ENCODE results near the genes GPSM3, HLA-DQA2, TAP1, HLA-DMB, HLA-DMA and COL11A2.

DNA sequence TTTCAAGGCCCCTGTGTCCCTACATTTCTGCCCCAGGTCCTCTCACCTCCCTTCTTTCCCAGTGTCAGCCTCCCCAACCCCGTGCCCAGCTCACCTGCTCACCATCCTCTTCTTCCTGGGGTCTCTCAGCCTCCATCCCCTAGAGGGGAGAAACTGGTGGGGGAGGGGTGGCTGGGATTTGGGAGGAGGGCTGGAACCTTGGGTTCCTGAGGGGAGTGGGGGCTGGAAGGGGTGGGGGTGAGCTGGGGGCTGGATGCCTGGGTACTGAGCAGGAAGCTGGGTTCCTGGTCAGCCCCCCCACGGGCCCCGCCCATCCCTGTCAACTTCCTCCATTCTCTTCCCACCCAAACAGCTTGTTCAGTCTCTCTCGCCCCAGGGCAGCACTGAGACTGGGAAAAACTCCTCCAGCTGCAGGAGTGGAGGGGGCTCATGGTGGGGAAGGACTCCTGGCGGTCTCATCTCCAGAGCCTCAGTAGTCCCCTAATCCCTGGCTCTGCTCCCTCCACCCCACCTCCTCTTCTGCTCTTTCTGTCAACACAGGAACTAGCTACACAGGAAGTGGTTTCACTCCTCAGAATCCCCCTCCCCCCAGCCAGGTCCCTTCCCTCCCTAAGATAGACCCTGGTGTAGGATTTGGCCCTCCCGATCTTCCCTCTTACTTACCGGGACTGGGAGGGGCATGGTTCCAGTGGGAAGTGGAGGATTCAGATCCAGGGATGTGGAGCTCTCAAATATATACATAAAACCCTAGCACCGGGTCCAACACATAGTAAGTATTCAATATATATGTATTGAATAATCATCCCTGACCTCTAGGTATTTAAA lies at the start of gene GPSM3:
Gene GPSM3, minus strand, starts transcription at position 266 of the 825 bp plus-strand sequence.
- PRO-cap, 3 experiments: peak in 2 of 3 experiments; most common plus-strand start position 360 of the sequence (in 1); most common minus-strand start position 521 of the sequence (in 2)
- RAMPAGE, long total RNA, 2 experiments: start-site peak on the minus strand in 1 of 2 experiments, centred at positions 178 to 521 of the sequence, 8 to 11 reads per replicate
- RRBS: 71% methylated on average over 2 of the region's 8 CpGs

DNA sequence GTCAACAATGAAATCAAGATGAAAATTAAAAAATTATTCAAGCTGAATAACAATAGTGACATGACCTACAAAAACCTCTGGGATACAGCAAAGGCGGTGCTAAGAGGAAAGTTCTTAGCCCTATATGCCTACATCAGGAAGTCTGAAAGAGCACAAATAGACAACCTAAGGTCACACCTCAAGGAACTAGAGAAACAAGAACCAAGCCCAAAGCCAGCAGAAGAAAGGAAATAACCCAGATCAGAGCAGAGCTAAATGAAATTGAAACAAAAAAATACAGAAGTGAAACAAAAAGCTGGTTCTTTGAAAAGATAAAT lies 47.5 kb upstream of the NOTCH4 start:
- PRO-cap, 3 experiments: no peak in any of the 3 experiments
- RAMPAGE, long total RNA, 2 experiments: no peak in any of the 2 experiments
- RRBS: no CpG with 5 or more reads among the region's 1 CpG

- PRO-cap, 3 experiments: no peak in any of the 3 experiments
- RAMPAGE, long total RNA, 2 experiments: no peak in any of the 2 experiments
- RRBS: no CpG with 5 or more reads among the region's 4 CpGs
These were observed 10.7 kb downstream of the HLA-DRB5 start for GRCh38 chr6:32519371-32519707.

DNA sequence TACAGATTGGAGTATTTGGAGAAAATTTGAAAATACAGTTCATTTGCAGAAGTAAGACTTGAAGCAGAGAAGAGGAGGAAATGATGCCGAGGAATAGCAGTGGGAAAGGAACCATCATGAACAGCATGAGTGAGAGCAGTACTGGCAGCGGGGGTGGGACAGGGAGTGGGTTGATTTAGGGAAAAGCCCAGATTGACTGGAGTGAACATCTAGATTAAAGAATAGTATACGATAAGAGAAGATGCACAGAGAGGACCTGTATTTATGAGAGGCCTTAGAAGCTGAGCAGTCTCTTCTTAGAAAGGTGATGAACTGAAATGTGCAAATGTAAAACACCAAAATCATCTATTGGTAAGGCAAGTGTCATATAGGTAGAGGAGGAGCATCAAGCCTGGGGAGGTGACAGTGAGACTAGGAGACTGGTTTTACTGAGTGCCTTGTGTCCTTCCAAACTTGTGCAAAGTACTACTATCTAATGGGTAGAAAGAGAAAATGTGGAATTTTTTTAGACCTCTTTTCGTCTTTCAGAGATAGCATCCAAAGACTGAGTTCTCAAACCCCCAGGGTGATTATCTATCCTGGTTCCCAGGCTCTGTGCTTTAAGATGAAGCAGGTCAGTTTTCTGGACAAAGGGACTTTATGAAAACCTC lies 18.0 kb upstream of the HLA-DRB1 start:
- PRO-cap, 3 experiments: no peak in any of the 3 experiments
- RAMPAGE, long total RNA, 2 experiments: no peak in any of the 2 experiments
- RRBS: no CpG with 5 or more reads among the region's 4 CpGs

GRCh38 chr6:32740976-32741711 lies at the start of gene HLA-DQA2:
HLA-DQA2 (plus strand) TSS chr6:32741391.
- PRO-cap, 3 experiments: peak in 1 of 3 experiments; most common plus-strand start chr6:32741393 (in 1)
- RAMPAGE, long total RNA, 2 experiments: no peak in any of the 2 experiments
- RRBS: no CpG with 5 or more reads among the region's 6 CpGs

- PRO-cap, 3 experiments: peak in 3 of 3 experiments; most common plus-strand start chr6:32854192 (in 3); most common minus-strand start chr6:32853692 (in 3)
- RAMPAGE, long total RNA, 2 experiments: start-site peak on the plus strand in 2 of 2 experiments, at chr6:32854124-32854204 at its widest, 19 to 88 reads per replicate; start-site peak on the minus strand in 2 of 2 experiments, at chr6:32853687-32854037 at its widest, 25 to 189 reads per replicate
- RRBS: 1% methylated on average over 19 of the region's 77 CpGs
These were observed at the start of gene TAP1 for GRCh38 chr6:32853368-32854324. TAP1 (minus strand) TSS chr6:32853704.

GRCh38 chr6:32854325-32854798 lies 370 bp downstream of the PSMB9 start:
- PRO-cap, 3 experiments: peak in 2 of 3 experiments; most common plus-strand start chr6:32854640 (in 2); most common minus-strand start chr6:32854507 (in 1)
- RAMPAGE, long total RNA, 2 experiments: no peak in any of the 2 experiments
- RRBS: no CpG with 5 or more reads among the region's 21 CpGs

DNA sequence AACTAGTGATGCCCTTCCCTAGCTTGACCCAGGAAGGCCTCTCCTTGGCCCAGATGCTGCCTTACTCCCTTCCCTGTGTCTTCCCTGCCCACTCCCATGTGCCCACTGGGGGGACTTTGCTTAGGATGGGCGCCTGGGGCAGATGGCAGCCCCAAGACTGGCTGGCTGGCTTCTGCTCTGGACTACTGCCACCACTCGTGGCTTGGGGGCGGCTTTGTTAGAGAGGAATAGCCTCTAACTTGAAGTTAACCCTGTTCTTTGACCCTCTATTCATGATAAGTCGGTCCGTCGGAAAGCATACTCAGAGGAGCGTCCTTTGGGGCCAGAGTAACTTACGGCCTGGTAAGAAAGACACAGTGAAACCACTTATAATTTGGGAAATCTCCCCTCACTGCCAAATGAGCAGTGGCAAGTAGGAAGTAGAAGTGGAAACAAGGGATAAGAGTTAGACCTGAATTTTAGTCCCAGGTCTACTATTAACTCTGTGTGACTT lies 853 bp downstream of the PSMB9 start:
- PRO-cap, 3 experiments: no peak in any of the 3 experiments
- RAMPAGE, long total RNA, 2 experiments: no peak in any of the 2 experiments
- RRBS: no CpG with 5 or more reads among the region's 8 CpGs

GRCh38 chr6:32894026-32895088 lies 40.4 kb downstream of the PSMB9 start:
- PRO-cap, 3 experiments: peak in 3 of 3 experiments; most common plus-strand start chr6:32894314 (in 2); most common minus-strand start chr6:32894107 (in 3)
- RAMPAGE, long total RNA, 2 experiments: start-site peak on the plus strand in 2 of 2 experiments, at chr6:32894725-32894911 at its widest, 19 to 150 reads per replicate; start-site peak on the minus strand in 2 of 2 experiments, at chr6:32894534-32894698 at its widest, 20 to 21 reads per replicate
- RRBS: no CpG with 5 or more reads among the region's 69 CpGs

- PRO-cap, 3 experiments: peak in 1 of 3 experiments; most common minus-strand start chr6:32936367 (in 1)
- RAMPAGE, long total RNA, 2 experiments: no peak in any of the 2 experiments
- RRBS: no CpG with 5 or more reads among the region's 10 CpGs
These were observed 4.5 kb downstream of the HLA-DMB start for GRCh38 chr6:32936090-32936951.

DNA sequence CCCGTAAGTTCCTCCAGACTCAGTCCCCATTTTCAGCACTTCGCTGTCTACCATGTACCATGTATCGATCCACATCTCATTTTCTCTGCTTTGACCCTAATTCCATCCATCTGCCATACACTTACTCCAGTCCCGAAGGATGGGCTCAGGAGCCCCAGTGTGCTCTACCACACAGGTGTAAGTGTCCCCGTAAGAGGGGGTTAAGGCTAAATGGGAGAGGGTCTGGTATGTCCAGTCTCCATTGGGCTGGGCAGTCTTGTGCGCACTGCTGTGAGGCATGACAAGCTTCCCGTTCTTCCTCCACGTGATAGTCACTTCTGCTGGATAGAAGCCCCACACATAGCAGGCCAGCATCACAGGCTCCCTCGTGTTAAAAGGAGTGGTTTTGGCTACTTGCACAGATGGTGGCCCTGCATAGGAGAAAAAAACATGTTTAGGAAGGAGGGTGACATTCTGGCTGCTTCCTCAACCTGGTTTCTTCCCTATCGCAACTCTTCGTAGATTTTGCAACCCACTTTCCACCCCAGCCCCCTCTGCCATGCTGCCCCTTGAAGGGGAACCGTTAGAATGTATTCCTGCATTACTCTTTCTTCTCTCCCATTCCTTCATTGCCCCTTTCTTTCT lies 3.7 kb downstream of the HLA-DMB start:
- PRO-cap, 3 experiments: no peak in any of the 3 experiments
- RAMPAGE, long total RNA, 2 experiments: no peak in any of the 2 experiments
- RRBS: no CpG with 5 or more reads among the region's 12 CpGs

- PRO-cap, 3 experiments: peak in 3 of 3 experiments; most common plus-strand start chr6:32941170 (in 3); most common minus-strand start chr6:32941025 (in 3)
- RAMPAGE, long total RNA, 2 experiments: start-site peak on the minus strand in 2 of 2 experiments, at chr6:32940929-32941036 at its widest, 14 to 27 reads per replicate
- RRBS: 26% methylated on average over 2 of the region's 10 CpGs
These were observed at the start of gene HLA-DMB for GRCh38 chr6:32940660-32941454. HLA-DMB (minus strand) TSS chr6:32941028.

DNA sequence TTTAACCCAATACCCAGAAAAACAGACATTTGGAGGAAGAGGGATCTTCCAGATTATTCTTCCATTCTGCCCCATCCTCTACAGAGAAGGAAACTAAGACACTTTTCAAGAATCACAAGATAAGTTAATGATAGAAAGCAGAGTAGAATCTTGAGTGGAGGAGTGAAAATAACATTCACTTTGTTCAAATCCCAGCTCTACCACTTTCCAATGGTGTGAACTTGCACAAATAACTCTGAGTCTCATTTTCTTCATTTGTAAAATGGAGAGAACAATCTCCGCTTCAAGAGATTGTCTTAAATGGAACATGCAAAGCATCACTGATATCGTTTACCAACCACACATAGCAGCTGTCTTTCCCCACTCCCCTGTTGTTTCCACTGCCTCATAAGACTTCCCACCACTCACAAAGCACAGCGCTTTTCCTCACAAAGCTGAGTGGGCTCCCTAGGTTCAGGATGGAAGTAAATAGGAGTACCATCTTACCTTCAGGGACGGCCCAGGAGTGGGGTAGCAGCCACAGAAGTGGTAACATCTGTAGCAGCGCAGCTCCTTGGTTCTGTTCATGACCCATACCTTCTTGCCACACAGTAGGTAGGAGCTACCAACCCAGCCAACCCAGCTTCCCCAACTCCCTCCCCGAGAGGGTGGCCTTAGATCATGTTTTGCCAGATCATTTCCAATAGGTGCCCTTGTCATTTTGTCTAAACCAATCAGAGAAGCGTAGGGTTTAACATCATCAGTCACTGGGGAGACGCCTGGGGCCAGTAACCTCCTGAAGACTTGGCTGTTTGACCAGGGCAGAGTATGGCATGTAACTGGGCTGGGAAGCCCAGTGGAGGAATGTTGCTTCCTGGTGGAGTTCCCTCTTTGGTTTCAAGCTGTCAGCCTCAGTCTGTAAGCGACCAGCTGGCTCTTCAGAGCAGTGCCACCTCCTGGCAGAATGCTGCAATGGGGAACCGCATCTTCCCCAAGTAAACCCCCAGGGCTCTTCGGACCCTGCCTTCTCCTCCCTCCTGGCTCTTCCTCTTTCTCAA lies at the start of gene HLA-DMA:
Gene HLA-DMA, minus strand, starts transcription at position 635 of the 1,037 bp plus-strand sequence.
- PRO-cap, 3 experiments: peak in 3 of 3 experiments; most common plus-strand start position 767 of the sequence (in 1); most common minus-strand start position 634 of the sequence (in 3)
- RAMPAGE, long total RNA, 2 experiments: start-site peak on the minus strand in 1 of 2 experiments, centred at position 592 of the sequence, 27 reads per replicate
- RRBS: no CpG with 5 or more reads among the region's 11 CpGs

DNA sequence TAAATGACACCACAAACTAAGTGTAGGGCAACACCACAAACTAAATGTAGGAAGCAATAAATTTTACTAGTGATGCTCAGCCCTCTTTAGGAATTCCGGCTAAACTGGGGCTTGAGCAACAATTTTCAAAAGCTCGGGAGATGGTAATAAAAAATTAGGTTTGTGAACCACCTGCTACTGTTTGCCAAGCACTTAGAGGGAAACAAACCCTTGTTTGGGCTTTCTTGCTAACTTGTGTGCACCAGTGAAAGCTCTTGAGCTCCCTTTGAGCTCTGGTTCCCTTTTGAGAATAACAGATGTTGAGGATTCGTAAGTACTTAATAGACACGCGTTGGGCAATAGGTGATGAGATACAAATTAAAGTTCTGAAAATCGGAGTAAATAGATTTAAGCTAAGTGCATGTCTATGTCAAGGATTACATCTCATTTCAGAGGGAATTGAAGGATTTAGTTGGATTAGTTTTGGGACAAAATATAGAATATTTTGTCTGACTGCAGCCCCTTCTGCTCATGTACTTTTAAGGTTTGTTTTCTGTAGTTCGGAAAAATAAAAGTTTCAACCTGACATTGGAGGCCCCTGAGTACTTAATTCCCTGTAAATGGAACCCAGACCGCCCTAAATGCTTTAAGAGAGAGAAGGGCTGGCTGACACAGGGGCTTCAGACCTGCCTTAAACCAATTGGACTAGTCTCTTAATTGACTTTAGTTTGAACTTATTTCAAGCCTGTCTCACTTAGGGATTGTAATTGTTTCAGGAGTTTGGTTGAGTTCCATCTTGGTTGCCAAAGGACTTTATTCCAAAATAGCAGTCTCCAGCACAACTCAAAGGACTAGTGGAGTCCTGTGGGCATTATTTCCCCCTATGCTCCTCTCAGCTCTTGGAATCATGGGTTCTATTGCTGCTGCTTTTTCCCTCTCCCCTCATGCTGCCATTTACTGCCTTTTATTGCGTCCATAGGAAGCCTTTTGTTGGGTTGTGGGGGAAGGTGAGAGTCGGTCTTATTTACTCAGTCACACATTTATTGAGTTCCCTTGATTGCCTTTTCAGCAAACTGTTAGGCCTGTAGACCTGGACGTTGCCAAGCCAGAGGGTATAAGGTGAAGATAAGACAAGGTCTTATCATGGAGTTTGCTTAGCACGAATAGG lies 14.3 kb downstream of the BRD2 start:
- PRO-cap, 3 experiments: no peak in any of the 3 experiments
- RAMPAGE, long total RNA, 2 experiments: no peak in any of the 2 experiments
- RRBS: no CpG with 5 or more reads among the region's 12 CpGs

DNA sequence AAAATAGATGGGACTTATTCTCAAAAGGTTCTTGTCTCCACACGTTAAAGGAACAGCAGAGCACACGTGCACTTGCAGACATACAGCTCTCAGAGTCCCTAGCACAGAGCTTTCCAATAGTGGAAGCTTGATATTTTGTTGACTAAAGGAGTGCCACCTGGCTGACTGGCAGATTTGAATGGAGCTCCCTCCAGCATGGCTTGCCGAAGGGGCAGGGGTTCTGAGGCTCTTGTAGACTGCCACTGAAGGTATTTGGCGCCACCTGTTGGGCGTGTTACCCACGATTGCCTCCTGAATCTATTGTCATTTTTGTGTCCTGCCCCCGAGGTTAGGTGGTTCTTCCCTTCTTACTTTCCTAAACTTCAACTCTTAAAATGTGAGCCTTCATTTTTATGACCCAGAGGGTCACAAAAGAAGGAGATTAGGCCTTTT lies 16.3 kb downstream of the BRD2 start:
- PRO-cap, 3 experiments: no peak in any of the 3 experiments
- RAMPAGE, long total RNA, 2 experiments: no peak in any of the 2 experiments
- RRBS: no CpG with 5 or more reads among the region's 7 CpGs

DNA sequence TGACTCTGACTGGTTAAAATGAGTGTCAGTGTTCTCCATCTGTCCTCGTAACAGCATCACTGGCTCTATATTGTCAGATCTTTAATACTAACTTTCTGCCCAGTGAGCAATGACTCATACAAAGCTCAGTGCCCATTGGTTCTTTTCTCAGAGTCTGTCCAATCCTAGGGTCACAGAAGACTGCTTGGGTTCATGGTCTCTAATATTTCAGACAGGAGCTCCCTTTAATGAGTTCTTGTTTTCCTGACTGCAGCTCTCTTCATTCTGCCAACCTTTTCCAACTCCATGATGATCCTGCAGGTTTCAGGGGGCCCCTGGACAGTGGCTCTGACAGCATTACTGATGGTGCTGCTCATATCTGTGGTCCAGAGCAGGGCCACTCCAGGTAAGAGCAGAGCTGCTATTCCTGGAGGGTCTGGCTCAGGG lies 36.5 kb downstream of the HLA-DPB1 start:
- PRO-cap, 3 experiments: peak in 2 of 3 experiments; most common plus-strand start position 227 of the sequence (in 2); most common minus-strand start position 58 of the sequence (in 1)
- RAMPAGE, long total RNA, 2 experiments: no peak in any of the 2 experiments
- RRBS: no CpG with 5 or more reads among the region's 1 CpG

GRCh38 chr6:33116870-33117173 lies 41.0 kb downstream of the HLA-DPB1 start:
- PRO-cap, 3 experiments: no peak in any of the 3 experiments
- RAMPAGE, long total RNA, 2 experiments: no peak in any of the 2 experiments
- RRBS: no CpG with 5 or more reads among the region's 14 CpGs

GRCh38 chr6:33191909-33192339 lies 343 bp downstream of the COL11A2 start:
- PRO-cap, 3 experiments: no peak in any of the 3 experiments
- RAMPAGE, long total RNA, 2 experiments: no peak in any of the 2 experiments
- RRBS: 5% methylated on average over 3 of the region's 11 CpGs

- PRO-cap, 3 experiments: no peak in any of the 3 experiments
- RAMPAGE, long total RNA, 2 experiments: no peak in any of the 2 experiments
- RRBS: 3% methylated on average over 15 of the region's 29 CpGs
These were observed at the start of gene COL11A2 for GRCh38 chr6:33192340-33192838. COL11A2 (minus strand) TSS chr6:33192467.

GRCh38 chr6:33205159-33205886 lies 868 bp downstream of the HSD17B8 start:
- PRO-cap, 3 experiments: no peak in any of the 3 experiments
- RAMPAGE, long total RNA, 2 experiments: no peak in any of the 2 experiments
- RRBS: no CpG with 5 or more reads among the region's 18 CpGs

Measured in testis (tissue), 5 donors.